SK-N-DZ (cell line): ENCODE data around the gene SEPHS1.

RAMPAGE:
- cytosol, long total RNA: no peak
- nucleus, long total RNA: no peak
Observed at GRCh38 chr10:12783251-12783665, 218.3 kb downstream of the CCDC3 start.

DNA sequence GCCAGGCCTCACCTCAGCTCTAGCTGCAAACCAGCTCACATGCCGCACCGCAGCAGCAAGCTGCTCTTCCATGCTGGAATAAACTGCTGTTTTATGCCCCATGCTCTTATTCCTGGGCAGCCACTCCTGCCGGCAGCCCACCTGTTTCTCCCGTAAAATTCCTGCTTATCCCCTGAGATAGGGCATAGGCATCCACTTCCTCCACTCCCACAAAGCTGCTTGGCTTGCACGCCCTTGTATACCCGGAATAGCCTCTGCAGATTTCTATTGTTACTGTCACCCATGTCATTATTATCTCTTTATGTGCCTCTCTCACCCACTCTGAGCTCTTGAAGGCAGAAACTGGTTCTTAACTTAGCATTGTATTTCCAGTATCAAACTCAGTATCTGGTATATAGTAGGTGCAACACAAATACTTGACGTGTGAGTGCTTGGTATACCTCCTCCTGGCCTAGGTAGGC, 193.5 kb downstream of the CCDC3 start:
RAMPAGE:
- cytosol, long total RNA: no peak
- nucleus, long total RNA: no peak

GRCh38 chr10:12896805-12897447, 104.6 kb downstream of the CCDC3 start:
RAMPAGE:
- cytosol, long total RNA: no peak
- nucleus, long total RNA: no peak

DNA sequence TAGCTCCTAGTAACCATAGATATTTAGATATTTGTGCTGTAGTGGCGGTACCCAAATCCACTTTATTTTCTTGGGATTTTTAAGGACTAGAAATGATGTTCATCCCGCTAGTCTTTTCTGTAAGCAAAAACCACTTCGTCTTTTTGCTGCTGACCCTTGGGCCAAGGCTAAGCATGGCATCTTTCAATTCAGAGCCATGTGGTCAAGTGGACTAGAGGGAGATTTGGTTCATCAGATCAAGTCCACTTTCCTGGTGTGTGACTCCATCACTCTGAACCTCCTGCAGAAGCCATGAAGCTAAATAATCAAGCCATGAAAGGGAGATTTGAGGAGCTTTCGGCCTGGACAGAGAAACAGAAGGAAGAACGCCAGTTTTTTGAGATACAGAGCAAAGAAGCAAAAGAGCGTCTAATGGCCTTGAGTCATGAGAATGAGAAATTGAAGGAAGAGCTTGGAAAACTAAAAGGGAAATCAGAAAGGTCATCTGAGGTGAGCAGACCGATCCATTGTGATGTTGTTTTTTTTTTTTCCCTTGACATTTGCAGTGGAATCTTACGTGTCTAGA, 10.1 kb downstream of the OPTN start:
RAMPAGE:
- cytosol, long total RNA: no peak
- nucleus, long total RNA: no peak

GRCh38 chr10:13161755-13162419, 529 bp downstream of the MCM10 start:
RAMPAGE:
- cytosol, long total RNA: no peak
- nucleus, long total RNA: no peak

GRCh38 chr10:13173665-13174075, 12.3 kb downstream of the MCM10 start:
RAMPAGE:
- cytosol, long total RNA: no peak
- nucleus, long total RNA: no peak

GRCh38 chr10:13272186-13272670, 27.6 kb downstream of the PHYH start:
RAMPAGE:
- cytosol, long total RNA: no peak
- nucleus, long total RNA: no peak

DNA sequence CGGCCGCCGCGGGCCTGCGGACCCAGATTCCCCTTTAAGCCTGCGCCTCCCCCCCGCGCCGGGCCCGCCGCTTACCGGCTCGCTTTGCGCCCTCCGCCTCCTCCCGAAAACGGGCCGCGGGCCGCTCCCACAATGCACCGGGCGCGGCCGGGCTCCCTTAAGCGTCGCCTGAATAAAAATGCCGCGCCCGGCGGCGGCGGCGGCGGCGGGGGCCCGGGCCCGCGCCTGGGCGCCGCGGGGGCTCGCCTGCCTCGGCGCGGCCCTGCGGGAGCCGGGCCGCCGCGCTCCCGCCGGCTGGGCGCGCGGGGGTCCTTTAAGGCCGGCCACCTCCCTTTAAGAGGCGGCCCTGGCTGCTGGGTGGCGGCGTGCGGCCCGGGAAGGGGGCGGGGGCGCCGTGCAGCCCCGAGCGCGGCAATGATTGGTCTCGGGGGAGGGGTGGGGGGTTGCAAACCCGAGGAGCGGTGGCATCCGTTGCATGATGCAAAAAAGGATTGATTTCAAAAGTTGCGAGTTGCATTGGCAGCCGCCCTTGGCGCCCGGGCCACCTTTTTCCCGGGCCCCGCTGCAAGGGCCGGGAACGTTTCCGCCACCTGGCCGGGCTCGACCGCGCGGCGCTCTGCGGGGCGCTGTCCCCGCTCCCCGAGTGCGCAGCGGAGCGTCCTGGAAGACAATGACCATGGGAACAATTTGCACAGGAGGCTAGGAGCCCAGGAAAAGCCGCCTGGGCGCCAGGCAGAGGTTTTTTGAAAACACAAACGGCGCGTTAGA, at the start of gene SEPHS1:
Gene SEPHS1 (minus strand): TSS at position 369 of the 768 bp plus-strand sequence.
RAMPAGE:
- cytosol, long total RNA: no peak
- nucleus, long total RNA: no peak

DNA sequence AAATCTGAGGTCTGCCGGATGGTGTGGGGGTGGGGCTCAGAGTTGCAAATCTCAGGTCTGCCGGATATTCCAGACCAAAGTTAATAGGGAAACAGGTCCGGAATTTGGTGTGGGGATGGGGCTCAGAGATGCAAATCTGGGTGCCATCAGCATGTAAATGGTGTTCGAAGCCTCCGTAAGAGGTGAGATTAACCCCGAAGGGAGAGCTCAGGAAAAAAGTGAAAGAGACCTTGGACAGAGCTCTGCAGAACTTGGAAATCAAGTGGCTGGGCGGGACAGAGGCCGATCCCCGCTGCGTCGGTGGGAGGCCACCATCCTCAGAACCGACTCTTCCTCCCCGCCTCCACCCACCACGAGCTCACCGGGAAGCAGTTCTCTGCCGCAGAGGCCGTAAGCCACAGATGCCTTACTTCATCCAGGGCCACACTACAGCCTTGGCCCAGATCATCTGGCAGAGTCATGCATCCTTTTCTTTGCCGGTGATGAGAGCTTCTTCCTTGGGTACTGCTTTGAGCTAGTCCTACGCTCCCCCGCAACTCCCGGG, 1.8 kb upstream of the SEPHS1 start:
RAMPAGE:
- cytosol, long total RNA: no peak
- nucleus, long total RNA: no peak

DNA sequence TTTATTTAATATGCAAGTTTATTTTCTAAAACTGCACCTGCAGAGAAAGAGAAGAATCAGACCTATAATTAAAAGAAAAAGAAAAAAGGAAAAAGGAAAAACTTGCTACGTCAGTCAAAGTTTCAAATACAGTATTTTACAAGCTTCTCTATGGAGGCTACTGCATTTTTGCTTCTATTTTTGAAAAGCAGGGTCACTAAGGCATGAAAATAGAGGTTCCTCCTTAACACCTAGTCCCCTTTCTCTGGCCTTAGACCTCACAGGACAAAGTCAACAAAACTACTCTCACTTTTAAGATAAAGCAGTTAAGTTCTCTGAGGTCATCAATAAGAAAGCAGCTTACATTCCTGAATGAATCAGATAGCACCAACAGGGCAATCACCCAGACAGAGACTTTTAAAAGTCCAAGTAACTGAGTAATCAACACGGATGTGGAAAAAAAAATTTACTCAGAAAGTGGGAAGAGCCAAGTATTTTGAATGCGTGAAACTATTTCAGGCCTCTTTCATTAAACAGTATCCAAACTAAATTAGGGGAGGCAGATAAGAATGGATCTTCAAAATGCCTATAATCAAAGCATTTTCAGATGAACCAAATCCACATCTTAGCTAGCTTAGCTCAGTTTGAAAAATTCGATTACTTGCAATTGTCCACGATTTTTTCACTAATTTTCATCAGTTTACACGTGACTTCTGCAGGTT, 1.9 kb downstream of the BEND7 start:
RAMPAGE:
- cytosol, long total RNA: no peak
- nucleus, long total RNA: no peak

GRCh38 chr10:13659840-13660324, 73.1 kb downstream of the PRPF18 start:
RAMPAGE:
- cytosol, long total RNA: no peak
- nucleus, long total RNA: no peak

RAMPAGE:
- cytosol, long total RNA: no peak
- nucleus, long total RNA: no peak
Observed at GRCh38 chr10:13679660-13680101, 92.9 kb downstream of the PRPF18 start.

GRCh38 chr10:13701091-13701759, 114.5 kb downstream of the PRPF18 start:
RAMPAGE:
- cytosol, long total RNA: no peak
- nucleus, long total RNA: no peak

DNA sequence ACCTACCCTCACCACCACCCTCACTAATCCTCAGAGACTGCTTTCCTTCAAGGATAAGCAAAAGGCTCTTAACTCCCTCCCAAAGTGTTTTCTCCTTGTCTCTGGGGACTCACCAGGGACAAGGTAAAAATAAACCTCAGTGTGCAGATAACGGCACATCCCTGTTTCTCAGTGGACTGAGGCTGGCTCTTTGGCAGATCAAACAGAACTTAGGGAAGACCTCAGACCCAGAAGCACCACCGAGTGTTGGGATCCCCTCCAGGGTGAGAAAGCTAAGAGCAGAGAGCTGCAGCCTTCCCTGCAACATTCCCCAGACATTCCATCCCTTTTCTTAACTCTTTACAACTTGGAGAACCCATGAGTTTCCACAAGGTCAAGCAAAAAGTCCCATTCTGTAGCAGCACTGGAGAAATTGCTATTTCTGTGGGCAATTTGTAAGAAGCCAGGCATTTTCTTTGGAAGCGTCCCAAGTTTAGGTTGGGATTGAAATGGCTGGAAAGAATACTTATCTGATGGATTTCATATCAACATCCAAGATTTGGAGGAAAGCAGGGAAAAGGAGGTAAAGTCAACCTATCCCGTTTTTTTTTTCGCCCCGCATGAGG, 358.7 kb downstream of the FRMD4A start:
RAMPAGE:
- cytosol, long total RNA: no peak
- nucleus, long total RNA: no peak

RAMPAGE:
- cytosol, long total RNA: no peak
- nucleus, long total RNA: no peak
Observed at GRCh38 chr10:14015811-14016269, 314.9 kb downstream of the FRMD4A start.

GRCh38 chr10:14016277-14016734, 314.4 kb downstream of the FRMD4A start:
RAMPAGE:
- cytosol, long total RNA: no peak
- nucleus, long total RNA: no peak

DNA sequence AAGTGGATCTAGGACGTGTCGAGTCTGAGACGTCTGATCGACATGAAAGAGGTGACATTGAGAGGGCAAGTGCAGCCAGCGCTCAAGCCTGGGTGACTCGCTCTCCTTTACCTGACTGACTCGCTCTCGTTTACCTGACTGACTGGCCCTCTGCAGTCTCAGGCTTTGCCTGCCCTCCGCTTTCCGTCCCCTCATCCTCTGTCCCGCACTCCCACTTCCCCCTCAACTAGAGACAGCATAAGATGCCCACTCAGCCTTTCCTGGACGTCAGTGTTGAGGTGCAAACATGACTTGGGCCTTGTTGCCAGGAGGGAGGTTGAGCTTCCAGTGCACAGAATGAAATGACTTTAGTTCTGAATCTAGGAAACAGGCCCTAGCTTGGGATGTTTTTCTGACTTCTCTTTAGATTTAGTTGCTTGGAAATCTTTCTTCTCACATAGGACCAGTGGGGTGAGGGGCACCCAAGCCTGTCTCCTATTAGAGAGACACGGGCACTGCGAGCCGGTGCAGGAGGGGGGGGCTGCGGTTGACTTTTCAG, 202.8 kb upstream of the FRMD4A start:
RAMPAGE:
- cytosol, long total RNA: no peak
- nucleus, long total RNA: no peak

DNA sequence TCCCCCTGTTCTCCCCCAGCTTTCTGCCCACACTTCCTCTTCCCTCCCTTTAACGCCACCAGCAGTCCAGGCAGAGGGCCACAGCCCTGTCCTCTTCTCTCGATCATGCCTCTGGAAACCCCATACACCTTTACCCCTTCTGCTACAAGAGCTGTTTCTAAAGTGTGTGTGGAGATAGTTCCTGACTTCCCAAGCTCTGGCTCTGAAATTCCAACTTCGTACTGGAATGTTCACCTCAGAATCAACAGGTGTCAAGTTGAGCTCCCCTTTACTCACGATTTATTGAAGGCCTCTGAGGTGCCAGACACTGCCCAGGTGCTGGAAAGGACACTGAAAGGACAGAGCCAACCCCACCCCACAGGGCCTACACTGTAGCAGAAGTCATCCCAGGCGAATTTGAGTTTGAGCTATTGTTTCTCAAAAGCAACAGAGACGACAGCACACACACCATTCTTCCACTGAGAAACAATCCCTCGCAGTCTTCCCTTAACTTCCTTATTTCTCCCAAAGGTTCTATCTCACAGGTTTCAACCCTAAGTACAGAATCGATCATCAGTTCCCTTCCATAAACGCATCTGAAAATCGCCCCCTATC, 209.9 kb upstream of the FRMD4A start:
RAMPAGE:
- cytosol, long total RNA: no peak
- nucleus, long total RNA: no peak

RAMPAGE:
- cytosol, long total RNA: no peak
- nucleus, long total RNA: no peak
Observed at GRCh38 chr10:14546764-14547501, 216.2 kb upstream of the FRMD4A start.

DNA sequence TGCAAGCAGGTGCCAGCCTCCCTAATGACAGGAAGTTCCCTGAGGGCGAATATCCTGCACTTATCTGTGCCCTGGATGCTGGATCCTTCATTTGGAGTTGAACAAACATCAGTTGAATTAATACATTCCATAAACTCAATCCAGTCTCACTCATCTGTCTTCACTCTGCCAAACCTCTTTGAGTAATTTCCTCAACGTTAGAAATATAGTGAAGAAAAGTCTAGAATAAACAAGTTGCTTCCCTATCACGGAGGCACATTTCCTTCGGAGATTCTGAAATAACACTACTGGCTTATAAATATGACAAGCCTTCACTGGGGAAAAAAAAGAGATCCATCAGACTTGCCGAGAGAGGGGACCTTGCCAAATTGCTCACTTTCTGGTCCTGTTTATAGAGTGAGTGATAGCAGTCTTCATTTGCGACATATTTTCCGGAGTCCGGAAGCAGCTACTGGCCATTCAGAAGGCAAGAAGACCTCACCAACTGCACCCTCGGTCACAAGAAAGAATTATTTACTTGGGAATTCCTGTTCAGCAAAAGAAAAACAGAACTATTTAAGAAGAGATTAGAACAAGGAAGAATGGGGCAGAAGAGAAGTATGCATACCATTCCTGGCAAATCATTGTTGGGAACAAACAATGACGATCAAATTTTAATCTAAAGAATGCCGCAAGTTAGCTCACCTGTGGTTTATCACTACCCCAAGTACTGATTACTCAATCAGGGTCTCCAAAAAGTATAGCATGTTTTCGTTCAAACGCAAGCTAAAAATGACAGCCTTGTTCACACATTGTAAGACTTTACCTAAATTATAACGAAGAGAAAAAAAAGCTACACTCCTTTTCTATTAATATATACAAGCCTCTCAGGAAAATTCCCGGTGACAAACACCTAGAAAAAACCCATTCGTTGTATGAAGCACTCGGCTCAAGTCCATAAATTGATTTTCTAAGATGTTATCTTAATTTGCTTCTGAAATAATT, 196.2 kb downstream of the FAM107B start:
RAMPAGE:
- cytosol, long total RNA: no peak
- nucleus, long total RNA: no peak